B cell (primary cell): ENCODE measurements around the gene IGF2BP2.

- PRO-cap, result no peak
- CAGE, long polyA plus RNA, result no peak
Observed at GRCh38 chr3:184558767-184559739, 2.5 kb upstream of the EPHB3 start.

- PRO-cap, result no peak
- CAGE, long polyA plus RNA, result no peak
Observed at GRCh38 chr3:184600829-184601543, 39.4 kb downstream of the EPHB3 start.

GRCh38 chr3:184603462-184604099 is 42.0 kb downstream of the EPHB3 start:
- PRO-cap, result no peak
- CAGE, long polyA plus RNA, result no peak

DNA sequence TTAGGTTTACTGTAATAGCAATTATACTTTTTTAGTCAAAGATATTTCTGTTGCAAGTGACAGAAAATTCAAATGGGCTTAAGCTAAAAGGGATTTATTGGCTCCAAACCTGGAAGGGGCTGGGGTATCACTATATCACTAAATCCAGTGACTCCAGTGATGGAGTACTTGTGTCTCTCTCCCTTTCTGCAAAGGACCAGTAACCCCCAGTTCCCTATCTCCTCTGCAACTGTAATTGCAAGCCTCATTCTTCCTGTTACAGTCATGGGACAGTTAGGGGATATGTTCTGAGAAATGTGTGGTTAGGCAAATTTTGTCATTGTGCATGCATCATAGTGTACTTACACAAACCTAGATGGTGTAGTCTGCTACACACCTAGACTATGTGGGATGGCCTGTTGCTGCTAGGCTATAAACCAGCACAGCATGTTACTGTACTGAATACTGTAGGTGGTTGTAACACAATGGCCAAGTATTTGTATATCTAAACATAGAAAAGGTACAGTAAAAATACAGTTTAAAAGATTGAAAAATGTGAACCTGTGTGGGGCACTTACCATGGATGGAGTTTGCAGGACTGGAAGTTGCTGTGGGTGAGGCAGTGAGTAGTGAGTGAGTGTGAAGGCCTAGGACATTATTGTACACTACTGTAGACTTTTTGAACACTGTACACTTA is 2.3 kb downstream of the VPS8 start:
- PRO-cap, result no peak
- CAGE, long polyA plus RNA, result no peak

GRCh38 chr3:185151101-185151513 is 1.8 kb downstream of the C3orf70 start:
- PRO-cap, result no peak
- CAGE, long polyA plus RNA, result no peak

DNA sequence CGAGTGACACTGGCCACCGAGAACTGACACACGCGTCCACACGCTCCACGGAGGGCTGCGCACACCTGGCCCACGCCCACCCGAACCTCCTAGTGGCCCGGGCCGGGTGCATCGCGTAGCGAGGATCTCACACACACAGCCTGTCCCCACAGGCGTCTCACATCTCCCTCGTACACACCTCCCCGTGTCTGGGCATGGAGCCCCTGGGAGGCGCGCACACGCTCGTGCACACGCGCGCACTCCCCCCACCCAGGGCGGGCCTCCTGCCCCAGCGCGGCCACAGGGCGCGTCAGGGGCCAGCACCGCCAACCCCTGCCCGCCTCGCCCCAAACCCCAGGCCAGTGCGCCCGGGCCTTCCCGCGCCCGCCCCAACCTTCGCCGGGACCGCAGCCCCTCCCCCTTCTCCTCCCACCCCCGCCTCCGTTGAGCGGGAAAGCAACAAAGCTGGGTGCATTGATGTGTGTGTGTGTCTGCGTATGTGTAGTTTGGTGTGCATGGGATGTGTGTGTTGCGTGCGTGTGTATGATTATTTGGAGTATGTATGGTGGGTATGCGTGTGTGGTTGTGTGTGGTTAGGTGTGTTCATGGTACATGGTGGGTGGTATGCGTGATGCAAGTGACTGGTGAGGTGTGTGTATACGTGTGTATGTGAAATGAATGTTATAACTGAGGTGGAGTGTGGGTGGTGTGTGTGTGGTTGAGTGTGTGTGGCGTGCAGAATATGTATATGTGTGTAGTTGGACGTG is 621 bp upstream of the C3orf70 start:
- PRO-cap, result no peak
- CAGE, long polyA plus RNA, result no peak

- PRO-cap, result no peak
- CAGE, long polyA plus RNA, result no peak
Observed at GRCh38 chr3:185332272-185332993, 30.5 kb upstream of the MAP3K13 start.

DNA sequence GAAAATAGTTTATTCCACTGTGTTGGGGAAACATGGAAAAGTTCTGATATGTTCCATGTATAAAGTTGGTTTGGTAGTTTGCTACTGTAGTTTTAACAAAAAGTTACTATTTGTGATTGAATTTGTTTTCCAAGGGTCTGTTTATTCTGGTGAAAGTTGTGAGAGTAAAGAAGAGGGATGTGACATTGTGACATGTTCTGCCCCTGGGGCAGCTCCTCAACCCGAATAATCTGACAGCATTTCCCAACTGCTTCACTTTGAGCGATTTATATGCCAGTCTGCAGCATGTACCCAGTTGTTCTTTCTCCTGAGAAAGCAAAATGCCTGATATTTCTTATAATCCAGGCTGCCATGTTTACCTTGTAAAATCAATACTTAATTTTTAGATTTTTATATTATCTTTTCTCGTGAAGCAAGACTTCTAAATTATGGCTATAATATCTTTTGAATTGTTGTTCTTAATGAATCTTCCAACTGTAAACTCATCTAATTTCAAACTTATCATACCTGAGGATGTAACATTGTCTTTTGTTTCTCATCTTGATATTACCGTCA is 1.3 kb downstream of the MAP3K13 start:
- PRO-cap, result no peak
- CAGE, long polyA plus RNA, result no peak

DNA sequence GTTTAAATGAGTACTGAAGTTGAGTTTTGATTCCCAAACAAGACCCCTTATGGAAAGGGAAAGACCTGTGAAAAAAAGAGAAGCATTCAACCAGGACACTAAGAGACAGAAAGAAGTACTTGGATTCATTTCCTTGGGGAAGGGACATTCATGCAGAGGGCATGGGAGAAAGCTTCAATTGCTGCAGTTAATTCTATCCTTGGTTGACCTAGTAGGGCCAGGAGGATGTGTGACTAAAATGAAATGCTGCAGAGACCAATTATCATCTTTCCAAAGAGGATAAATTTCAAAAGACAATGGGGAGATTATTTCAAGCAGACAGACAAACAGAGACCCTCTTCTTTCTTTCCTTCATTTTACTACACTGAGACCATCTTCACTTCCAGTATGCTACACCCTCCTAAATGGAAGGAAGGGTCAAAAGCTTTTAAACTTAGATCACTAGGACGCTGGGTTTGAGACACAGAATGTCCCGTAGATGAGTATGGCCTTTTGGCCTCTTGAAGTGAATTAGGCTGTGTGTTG is 59.7 kb downstream of the TMEM41A start:
- PRO-cap, result no peak
- CAGE, long polyA plus RNA, result no peak

DNA sequence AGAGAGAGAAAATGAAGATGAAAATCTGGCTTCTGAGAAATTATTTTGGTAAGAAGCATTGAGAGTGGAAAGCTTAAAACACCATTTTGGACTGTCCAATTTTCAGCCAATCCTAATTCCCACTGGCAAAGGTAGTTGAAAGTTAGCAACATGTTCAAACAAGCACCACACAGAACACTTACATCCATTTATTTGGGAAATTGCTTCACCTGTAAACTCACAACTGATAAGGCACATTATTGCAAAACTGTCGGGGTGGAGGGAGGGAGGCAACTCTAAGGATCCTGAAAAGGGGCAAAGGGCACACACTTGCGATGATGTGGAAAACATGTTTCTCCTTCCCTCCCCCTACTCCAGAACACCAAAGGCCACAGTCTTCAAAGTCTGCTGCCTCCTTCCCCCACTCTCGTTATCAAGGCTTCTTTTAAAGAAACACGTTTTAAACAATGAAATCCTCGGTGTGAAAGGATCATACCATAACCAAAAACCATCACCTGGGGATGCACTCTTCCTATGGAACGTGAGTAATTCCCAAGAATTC is 9.3 kb downstream of the TMEM41A start:
- PRO-cap, result no peak
- CAGE, long polyA plus RNA, result no peak

GRCh38 chr3:185561329-185561960 is 9.1 kb upstream of the LIPH start:
- PRO-cap, result no peak
- CAGE, long polyA plus RNA, result no peak

GRCh38 chr3:185824217-185825083 is at the start of gene IGF2BP2:
Gene IGF2BP2, minus strand, starts transcription at chr3:185825042.
- PRO-cap, result no peak
- CAGE, long polyA plus RNA, result no peak

- PRO-cap, result no peak
- CAGE, long polyA plus RNA, result no peak
Observed at GRCh38 chr3:185915051-185915711, 22.6 kb downstream of the TRA2B start.

- PRO-cap, result no peak
- CAGE, long polyA plus RNA, result no peak
Observed at GRCh38 chr3:185924894-185925609, 12.8 kb downstream of the TRA2B start.

DNA sequence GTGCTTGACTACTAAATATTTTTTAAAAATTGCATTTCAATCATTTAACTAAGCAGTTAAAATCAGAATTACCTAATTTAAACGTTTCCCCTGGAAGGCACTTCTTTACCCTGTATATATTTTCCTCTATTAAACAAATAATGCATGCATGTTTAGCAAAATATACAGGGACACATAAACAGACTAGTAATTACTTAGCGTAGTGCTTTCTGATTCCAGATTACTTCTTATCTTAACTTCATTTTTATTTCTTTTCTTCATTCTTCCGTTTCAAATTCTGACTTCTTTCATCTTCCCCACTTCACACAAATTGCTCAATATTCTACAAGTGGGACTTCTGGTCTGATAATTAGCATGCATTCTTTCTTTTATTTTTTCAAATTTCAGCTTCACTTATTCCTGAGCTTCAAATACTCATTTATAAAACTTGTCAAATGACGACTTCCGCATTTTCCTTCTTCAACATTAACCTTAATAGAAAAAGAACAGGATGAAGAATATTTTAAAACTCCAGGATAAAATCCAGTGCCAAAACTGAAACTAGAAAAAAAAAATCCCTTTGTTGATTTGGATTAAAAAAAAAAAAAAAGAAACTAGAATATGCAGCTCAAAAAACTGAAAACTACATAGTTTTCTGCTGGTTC is 6.3 kb downstream of the TRA2B start:
- PRO-cap, result no peak
- CAGE, long polyA plus RNA, result no peak

GRCh38 chr3:185959598-185960485 is 22.0 kb upstream of the TRA2B start:
- PRO-cap, result no peak
- CAGE, long polyA plus RNA, result no peak

DNA sequence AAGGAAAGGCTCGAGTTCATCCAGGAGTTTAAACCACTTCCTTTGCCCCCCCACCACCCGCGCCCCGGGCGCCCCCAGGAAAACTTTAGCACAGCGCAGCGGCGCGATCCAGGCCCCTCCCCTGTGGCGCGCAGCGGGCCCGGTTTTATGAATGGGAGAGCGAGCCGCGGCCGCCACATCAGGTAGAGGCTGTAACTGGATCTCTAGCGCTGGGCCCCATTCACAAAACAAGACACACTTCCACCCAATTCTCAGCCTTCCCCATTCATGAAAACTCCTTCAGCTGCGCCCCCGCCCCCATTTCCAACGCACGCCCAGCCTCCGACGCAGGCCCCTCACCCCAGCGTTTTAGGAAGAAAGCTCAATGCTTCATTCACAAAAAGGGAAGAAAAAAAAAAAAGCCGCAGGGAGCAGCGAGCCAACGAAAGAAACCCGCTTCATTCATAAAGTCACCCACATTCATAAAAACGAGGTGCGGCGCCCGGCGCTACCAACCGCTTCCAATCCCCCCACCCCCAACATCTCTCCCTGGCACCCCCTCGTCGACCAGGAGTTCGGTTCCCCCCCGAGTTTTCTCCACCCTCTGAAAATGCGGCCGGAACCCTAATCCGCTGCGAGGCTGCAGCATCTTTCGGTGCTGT is 1.2 kb downstream of the ETV5 start:
- PRO-cap, result no peak
- CAGE, long polyA plus RNA, result no peak

DNA sequence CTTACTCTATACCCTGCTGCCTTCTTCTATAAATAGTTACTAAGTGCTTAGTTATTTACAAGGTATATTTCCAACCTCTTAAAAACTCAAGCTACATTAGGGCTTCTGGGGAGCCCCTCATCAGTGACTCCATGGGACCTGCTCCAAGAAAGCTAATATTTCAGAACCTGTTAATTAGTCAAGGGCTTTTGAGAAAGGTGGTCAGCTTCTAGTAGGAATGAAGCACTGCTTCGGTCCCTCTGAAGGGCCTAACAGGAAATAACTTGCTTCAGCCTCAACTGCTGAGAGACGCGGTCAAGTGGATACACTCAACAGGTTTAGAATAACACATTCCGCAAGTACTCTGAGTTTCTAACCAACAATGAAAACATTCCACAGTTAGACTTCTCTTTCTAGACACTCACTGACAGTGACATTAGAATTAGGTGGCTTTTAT is 125.5 kb downstream of the DGKG start:
- PRO-cap, result no peak
- CAGE, long polyA plus RNA, result no peak

- PRO-cap, result no peak
- CAGE, long polyA plus RNA, result no peak
Observed at GRCh38 chr3:186365674-186366074, 3.6 kb upstream of the DGKG start.

GRCh38 chr3:186383572-186384096 is 21.6 kb upstream of the DGKG start:
- PRO-cap, result no peak
- CAGE, long polyA plus RNA, result no peak